Hair follicle dermal papilla cell (primary cell): ENCODE measurements around the genes ANGPTL1, FAM20B and SOAT1.

- CAGE, long polyA plus RNA, result no peak
Observed at GRCh38 chr1:174990358-174991104, 9.2 kb upstream of the CACYBP start.

GRCh38 chr1:175141932-175142359, 50.6 kb downstream of the KIAA0040 start:
- CAGE, long polyA plus RNA, result no peak

GRCh38 chr1:177650857-177651435, 318.9 kb downstream of the SEC16B start:
- CAGE, long polyA plus RNA, result no peak

- CAGE, long polyA plus RNA, result no peak
Observed at GRCh38 chr1:178037410-178038382, 56.2 kb upstream of the RASAL2 start.

DNA sequence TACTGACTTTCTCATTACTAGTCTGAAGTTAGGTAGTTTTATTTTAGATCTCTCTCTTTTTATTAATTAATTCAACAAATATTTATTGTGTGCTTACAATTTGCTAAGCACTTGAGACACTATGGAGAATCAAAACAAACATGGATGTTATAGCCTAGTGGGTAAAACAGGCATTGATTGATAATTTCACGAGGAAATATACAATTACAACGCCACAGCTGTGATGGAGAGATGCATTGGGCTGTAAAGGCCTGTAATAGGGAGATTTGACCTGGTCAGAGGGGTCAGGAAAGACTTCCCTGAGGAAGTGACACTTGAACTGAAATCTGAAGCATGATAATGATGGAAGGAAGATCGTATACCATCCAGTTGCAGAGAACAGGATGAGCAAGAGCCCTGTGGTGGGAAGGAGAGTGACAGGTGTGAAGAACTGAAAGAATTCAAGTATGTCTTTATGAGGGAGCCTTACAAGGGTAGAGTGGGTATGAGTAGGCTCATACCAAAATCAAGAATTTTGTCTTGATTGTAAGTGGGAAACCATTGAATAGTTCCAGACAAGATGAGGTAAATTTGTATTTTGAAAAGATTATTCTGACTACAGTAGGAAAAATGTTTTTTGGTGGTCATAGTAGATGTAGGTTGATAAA, 129.3 kb downstream of the RASAL2 start:
- CAGE, long polyA plus RNA, result no peak

DNA sequence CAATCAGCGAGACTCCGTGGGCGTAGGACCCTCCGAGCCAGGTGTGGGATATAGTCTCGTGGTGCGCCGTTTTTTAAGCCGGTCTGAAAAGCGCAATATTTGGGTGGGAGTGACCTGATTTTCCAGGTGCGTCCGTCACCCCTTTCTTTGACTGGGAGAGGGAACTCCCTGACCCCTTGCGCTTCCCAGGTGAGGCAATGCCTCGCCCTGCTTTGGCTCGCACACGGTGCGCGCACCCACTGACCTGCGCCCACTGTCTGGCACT, 176.4 kb downstream of the CLEC20A start:
- CAGE, long polyA plus RNA, result no peak

GRCh38 chr1:178486565-178487384, 10.0 kb downstream of the CLEC20A start:
- CAGE, long polyA plus RNA, result no peak

DNA sequence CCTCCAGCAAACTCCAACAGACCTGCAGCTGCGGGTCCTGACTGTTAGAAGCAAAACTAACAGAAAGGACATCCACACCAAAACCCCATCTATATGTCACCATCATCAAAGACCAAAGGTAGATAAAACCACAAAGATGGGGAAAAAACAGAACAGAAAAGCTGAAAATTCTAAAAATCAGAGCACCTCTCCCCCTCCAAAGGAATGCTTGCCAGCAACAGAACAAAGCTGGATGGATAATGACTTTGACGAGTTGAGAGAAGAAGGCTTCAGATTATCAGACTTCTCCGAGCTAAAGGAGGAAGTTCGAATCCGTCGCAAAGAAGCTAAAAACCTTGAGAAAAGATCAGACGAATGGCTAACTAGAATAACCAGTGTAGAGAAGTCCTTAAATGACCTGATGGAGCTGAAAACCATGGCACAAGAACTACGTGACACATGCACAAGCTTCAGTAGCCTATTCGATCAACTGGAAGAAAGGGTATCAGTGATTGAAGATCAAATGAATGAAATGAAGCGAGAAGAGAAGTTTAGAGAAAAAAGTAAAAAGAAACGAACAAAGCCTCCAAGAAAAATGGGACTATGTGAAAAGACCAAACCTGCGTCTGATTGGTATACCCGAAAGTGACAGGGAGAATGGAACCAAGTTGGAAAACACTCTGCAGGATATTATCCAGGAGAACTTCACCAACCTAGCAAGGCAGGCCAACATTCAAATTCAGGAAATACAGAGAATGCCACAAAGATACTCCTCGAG, 32.3 kb downstream of the ANGPTL1 start:
- CAGE, long polyA plus RNA, result no peak

GRCh38 chr1:178870793-178871648, at the start of gene ANGPTL1:
Gene ANGPTL1, minus strand, starts transcription at chr1:178871077.
- CAGE, long polyA plus RNA, result no peak

GRCh38 chr1:178938823-178939819, 68.2 kb upstream of the ANGPTL1 start:
- CAGE, long polyA plus RNA, result no peak

DNA sequence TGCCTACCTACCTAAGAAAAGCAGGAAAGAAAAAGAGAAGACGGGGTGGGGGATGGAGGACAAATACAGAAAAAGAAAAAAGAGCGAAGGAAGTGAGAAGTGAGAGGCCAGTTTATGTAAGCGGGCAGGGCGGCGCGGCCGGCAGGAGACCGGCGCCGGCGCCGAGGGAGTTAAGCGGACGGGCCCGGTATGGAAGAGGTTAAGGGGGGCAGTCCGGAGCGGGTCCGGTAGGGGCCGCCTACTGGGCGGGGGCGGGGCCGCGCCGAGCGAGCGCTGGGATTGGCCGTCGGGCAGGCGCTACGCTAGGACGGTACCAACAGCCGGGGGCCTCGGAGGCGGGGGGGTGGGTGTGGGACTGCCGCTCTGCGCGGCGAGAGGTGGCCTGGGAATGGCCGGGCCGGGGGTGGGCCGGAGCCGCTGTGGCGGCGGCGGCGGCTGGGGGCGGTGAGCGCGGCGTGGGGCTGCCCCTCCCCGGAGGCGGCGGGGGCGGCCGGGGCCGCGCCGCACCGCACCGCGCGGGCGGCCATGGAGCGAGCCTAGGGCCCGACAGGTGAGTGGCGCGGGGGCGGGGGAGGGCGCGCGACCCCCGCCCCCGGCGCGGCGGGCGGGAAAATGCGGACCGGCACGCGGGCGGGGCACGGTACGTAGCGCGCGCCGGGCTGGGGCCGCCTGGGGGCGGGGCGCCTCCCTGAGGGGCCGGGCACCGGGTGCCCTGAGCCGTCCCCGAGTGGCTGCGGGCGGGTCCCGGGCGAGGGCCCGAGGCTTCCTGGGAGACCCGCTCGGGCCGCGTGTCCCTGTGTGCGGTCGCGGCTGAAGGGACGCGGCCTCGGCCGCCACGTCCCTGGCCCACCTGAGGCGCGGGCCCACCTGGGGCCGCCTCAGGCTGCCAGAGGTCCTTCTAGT, at the start of gene FAM20B:
Gene FAM20B, plus strand, starts transcription at position 346 of the 903 bp plus-strand sequence.
- CAGE, long polyA plus RNA, result no peak

DNA sequence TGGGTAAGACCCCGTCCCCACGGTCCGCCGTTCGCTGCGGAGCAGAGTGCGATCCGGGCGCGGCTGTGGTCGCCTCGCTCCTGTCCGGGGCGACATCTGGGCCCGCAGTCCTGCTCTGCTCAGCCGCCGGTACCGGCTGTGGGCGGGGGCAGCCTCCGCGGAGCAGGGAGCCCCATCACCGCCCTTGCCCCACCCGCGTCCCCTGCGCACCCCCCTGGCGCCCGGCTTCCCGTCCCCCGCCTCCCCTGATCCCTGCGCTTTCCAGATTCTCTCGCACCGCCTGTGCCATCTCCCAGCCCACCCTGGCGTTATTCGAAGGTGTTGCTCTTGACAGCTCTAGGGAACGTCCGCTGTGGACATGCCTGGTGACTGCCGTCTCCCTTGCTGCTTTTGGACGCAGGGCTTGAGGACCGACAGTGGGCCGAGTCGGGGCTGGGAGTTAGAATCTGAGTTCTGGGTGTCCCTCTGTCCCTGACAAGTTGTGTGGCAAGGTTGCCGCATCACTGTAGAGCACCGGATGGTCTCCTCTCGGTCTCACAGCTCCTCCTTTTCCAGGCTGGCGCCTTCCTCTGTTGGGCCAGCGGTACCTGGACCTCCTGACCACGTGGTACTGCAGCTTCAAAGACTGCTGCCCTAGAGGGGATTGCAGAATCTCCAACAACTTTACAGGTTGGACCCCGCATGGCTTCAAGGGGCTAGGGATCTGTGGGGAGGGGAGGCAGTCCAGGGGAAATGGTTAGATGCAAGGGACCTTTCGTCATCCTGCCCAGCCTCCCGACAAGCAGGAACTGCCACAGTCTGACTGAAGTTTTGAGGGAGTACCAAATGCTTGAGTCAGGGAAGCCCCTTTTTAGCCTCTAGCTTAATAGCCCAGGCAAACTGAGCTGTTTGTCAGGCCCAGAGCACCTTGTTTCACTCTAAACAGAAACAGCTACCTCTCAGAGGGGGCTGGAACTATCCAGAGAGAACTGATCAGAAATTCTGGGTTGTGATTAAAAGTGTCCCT, 818 bp downstream of the TOR3A start:
- CAGE, long polyA plus RNA, result no peak

- CAGE, long polyA plus RNA, result no peak
Observed at GRCh38 chr1:179125099-179125746, 43.4 kb downstream of the TOR3A start.

DNA sequence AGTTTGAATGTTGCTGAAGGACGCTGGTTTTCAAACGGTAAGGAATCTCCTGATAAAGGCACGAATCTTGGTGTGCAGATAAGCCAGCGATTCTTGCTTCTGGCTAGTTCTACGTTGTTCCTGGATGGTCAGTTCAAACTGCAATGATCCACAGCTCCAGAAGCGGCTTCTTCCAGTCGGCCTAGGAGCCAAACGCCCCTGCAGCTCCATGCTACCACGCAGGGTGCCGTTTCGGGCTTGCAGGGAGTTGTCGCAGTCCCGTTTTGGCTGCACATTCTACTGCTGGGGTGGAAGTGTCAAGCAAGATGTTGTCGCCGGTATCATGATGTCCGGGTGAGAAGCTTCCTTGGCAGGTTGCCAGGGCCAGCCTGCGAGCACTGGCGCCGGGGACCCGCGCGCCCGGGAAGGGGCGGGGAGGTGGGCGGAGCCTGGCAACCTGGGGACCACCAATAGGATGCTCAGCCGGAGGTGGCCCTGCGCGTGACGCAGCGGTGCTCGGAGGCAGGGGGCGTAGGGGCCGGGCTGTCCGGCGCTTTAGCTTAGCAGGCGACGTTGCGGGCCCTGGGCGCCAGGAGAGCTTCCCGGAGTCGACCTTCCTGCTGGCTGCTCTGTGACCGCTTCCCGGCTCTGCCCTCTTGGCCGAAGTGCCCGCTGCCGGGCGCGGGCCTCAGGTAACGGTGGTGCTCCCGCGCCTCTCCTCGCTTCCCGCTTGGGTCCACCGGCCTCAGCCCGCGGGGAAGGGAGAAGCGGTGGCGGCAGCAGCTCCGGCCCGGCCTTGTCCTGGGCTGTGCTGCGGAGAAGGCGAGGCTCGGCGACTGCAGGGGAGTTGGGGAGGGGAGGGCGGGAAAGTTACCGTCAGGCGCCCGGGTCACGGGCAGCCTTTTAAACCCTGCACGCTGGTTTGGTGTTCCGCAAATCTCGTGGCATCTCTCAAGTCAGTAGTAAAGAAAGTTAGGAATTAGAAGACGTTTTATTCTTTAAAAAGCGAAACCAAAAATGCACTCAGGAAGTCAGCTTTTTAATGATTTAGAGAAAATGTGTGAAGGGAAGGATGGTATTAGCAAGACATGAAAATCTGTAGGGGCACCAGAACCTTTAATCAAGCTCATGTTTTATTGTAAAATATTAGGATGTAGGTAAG, at the start of gene SOAT1:
Gene SOAT1, plus strand, starts transcription at position 532 of the 1,141 bp plus-strand sequence.
- CAGE, long polyA plus RNA, result no peak

- CAGE, long polyA plus RNA, result no peak
Observed at GRCh38 chr1:179876018-179876921, 1.3 kb downstream of the TOR1AIP2 start.

- CAGE, long polyA plus RNA, result no peak
Observed at GRCh38 chr1:179883623-179884424, 1.7 kb downstream of the TOR1AIP1 start.

GRCh38 chr1:179922391-179922883, 32.2 kb upstream of the CEP350 start:
- CAGE, long polyA plus RNA, result no peak

DNA sequence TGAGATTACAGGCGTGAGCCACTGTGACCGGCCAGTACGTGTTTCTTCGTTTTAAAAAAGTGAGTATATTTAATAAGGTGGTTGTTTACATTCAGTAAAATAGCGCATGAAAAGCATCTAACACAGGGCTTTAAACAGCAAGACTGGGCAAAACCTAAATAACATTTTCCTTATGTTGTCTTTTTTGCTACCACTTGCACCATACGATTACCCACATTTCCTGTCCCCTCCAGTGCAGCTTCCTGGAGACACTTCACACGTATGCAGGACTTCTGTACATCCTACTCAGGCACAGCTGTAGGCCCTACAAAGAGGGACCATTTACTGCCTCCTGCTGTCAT, 1.1 kb upstream of the CEP350 start:
- CAGE, long polyA plus RNA, result no peak

GRCh38 chr1:179991817-179992445, 37.3 kb downstream of the CEP350 start:
- CAGE, long polyA plus RNA, result no peak

- CAGE, long polyA plus RNA, result no peak
Observed at GRCh38 chr1:180011623-180012149, 57.1 kb downstream of the CEP350 start.